ENCODE measurements around the genes SERINC1, TRDN, RNF217 and HEY2.

- PRO-cap: no peak
Observed at GRCh38 chr6:119137323-119137863, 58.9 kb upstream of the FAM184A start.

- PRO-cap: no peak
Observed at GRCh38 chr6:119178375-119179158, 100.1 kb upstream of the FAM184A start.

GRCh38 chr6:119273437-119273903, 76.1 kb downstream of the MAN1A1 start:
- PRO-cap: no peak

DNA sequence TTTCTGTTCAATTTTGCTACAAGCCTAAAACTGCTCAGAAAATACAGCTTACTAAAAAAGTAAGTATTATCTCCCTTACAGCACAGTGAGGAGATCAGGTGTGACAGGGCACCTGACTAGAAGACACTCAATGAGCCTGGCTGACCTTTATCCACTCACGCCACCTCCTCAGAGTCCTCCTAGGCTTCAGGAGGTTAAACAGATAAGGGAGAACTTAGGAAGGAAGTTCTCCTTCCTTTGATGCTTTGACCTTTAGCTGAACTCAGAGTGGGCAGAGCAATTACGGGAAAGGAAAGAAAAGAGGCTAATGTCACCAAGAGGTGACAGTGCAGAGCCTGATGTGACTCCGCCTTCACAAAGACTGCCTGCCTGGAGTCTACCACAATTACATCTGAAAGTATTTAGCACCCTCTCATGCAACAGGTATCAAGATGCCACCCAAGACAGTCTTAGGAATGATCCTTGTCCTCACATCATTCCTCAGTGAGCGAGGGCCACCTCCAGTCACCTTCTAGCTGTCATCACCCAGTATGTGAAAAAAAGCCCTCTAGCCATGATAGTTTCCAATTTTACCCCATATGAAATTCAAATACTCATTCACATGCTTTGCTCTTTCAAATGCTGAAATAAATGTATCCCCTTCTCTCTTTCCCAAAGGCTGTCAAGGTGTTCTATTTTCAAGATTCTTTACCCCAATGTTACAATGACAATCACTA, 36.6 kb downstream of the MAN1A1 start:
- PRO-cap: no peak

GRCh38 chr6:119347330-119347964, 2.1 kb downstream of the MAN1A1 start:
- PRO-cap: no peak

DNA sequence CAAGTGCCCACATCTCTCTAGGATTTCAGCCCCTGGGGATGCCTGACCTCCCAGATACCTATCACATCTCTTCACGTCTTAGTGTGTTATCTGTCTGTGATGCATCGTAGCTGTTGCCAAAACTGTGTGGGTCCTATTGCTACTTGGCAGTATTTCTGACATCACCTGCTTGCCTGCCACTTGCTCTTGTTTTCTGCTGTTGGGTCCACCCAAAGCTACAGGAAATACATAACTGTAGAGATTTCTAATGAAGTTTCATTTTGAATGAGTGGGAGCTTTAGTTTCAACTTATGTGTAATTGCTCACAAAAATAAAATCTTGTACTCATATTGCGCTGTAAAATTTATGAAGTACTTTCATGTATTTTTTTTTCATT, 113.5 kb upstream of the MAN1A1 start:
- PRO-cap: no peak

- PRO-cap: no peak
Observed at GRCh38 chr6:122126732-122127370, 272.6 kb upstream of the HSF2 start.

- PRO-cap: unidirectional peak, plus-strand start at chr6:122471265; bidirectional peak, plus-strand start at chr6:122471532, minus-strand start at chr6:122471500; bidirectional peak, plus-strand start at chr6:122471956, minus-strand start at chr6:122471807
Observed at GRCh38 chr6:122470959-122472160, at the start of gene SERINC1. TSS of gene SERINC1 (minus strand) at chr6:122471807.

DNA sequence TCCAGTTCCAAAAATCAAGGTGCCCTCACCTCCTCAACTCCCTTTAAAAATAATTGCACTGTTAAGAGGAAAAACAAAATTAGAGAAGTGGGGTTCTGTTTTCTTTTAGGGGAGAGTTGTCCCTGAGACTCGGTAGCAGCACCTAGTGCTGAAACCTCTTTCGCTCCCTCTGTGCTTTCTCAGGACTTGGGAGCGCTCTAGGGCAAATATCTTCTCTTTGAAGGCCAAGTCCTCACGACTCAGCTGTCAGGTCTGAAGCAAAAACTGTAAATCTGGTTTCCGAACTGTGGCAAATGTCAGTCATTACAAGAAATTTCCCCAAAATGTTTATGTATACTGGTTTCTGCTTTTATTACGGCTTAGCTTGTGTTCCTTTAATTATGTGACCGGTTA, 1.3 kb downstream of the SMPDL3A start:
- PRO-cap: no peak

DNA sequence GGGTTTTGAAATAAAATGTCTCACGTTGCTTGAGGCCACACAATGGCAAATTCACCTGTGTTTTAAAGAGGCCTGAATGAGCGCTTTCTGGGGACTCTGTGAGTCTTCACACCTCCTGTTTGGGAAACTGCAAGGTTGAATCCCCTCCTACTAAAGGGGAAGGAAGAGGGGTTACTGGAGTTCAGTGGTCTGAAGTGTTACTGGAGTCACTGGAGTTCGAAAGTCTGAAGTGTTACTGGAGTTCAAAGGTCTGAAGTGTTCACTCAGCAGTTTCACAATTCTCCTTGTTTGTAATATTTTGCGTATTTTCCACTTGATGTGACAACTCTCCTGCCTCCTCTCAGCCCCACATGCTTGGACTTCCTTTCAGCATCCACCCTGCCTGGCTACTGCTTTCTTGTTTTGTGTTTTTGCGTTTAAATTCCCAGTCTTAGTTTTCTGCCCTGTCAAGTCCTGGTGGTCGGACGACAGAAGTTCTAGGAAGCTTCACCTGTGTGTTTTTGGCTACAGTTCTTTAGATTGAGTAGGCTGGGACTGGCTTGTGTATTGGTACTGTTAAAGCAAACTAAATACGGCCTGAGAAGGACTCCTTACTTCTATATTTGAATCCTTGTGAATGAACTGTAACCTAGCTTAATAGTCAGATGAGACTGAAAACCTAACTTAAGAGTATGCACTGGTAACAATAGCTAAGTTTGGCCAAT, 1.9 kb downstream of the SMPDL3A start:
- PRO-cap: unidirectional peak, minus-strand start at position 391 of the sequence

DNA sequence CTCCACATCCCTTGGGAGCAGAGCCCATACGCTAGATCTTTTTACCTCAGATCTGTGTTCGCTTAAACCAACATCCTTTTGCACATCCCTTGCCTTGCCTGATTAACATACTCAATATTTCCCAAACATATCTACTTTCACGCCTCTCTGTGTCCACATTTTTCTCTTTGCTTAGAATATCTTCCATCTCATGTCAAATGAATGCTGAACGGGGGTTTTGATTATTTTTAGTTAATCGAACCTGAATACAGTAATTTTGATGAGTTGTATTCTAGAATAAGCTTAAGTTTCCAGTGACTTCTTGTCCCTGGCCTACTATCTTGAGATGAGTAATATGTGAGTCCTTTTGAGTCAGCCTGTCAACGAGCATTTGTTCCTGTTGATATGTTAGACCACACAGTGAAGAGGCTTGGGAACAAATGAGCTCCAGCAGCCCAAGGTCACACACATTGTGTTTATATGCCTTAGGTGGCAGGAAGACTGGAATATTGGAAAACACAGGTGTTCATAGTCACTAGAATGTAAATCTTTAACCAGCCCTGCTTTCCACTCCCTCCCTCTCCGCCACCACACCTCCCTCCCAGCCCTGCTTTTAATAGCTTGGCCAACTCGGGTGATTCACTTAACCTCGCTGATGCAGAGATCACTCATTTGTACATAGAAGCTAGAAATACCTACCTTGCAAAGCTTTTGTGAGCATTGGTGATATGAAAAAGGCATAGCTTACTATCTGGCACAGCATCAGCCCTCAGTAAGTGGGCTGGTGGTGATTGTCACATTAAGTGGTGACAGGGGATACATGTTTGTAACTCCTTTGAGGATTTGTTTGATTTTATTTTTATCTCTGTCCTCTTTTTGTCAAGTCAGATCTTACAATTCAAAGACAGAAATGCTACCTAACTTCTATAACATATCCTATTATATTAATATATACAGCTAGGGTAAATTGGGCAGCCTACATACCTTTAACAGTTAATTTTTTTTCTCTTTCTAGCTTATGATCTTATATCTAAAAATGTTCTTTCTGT, 9.2 kb downstream of the SMPDL3A start:
- PRO-cap: no peak

- PRO-cap: no peak
Observed at GRCh38 chr6:123471811-123472357, 164.9 kb downstream of the TRDN start.

DNA sequence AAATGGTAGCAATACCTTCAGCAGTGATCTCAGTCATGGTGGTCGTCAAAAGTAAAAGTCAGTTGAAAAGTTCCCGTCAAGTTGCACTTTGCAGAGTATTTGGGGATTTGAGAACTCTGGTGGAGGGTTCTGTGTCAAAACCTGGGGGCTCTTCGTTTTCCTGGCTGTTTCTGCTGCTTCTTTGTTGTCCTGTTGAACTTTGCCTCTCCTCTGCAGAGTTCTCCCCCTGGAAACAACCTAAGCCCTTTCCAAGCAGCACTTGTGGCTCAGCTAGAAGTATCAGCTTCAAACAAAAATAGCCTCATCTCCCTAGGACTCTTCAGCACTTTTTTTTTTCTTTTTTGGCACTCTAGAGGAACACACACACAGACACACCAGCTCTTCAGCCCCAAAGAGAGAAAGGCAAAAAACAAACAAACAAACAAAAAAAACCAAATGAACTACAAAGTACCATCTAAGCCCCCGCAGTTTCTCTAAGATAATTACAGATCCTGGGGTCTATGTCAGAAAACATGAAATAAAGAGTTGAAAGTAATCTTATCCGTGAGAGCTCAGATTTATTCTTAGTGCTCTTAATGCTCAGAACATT, at the start of gene TRDN:
TRDN (minus strand) TSS at position 212 of the 589 bp plus-strand sequence.
- PRO-cap: no peak

DNA sequence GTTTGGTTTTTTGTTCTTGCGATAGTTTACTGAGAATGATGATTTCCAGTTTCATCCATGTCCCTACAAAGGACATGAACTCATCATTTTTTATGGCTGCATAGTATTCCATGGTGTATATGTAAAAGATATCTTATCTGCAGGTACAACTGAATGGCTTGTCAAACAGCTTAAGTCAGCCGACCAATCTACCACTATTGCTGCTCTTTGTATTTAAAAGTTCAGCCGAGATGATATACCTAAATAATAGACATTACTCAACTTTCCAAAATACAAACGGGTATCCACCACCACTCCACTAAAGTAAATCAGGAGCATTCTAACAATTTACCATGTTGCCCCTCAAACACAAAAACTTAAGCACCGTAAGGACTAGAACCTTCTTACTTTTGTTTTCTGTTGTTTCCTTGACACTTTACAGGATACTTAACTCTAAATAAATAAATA, 440.7 kb downstream of the NKAIN2 start:
- PRO-cap: no peak

GRCh38 chr6:124961700-124962554, at the start of gene RNF217:
TSS of gene RNF217 (plus strand) at chr6:124962437.
- PRO-cap: bidirectional peak, plus-strand start at chr6:124961833, minus-strand start at chr6:124961845; bidirectional peak, plus-strand start at chr6:124962275, minus-strand start at chr6:124962204; bidirectional peak, plus-strand start at chr6:124962519, minus-strand start at chr6:124962483

DNA sequence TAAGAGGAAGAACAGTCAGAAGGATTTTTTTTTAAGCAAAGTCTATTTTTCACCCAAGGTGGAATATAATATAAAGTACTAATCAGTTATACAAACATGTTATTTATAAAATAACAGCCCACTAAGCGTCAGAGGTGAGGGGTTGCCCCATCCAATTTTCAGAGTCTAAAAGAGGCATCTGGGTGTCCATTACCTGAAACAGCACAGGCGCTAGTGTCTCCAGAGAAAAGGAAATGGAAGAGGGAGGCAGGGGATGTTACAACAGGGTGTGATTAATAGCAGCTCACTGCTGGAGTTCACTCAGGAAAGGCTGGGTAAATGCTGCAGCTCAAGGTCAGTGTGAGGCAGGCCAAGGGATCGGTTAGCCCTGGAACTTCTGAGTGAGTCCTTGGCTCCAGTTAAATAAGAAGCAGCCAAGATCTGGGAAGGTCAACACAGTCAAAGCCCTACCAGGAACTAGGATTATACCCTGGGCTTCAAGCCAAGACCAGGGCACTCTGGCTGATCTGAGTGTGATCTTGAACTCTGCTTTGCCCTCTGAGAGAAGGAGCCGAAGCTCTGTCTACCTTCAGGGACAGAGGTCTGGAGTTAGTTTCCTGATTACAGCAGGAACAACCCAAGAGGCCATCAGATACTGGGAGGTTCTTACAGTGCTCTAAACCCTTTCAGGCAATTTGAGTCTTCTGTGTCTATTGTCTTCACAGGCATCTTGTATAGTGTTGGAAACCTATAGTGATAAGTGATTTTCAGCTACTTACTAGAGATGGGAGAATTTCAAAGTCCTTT, 44.2 kb downstream of the TPD52L1 start:
- PRO-cap: no peak

DNA sequence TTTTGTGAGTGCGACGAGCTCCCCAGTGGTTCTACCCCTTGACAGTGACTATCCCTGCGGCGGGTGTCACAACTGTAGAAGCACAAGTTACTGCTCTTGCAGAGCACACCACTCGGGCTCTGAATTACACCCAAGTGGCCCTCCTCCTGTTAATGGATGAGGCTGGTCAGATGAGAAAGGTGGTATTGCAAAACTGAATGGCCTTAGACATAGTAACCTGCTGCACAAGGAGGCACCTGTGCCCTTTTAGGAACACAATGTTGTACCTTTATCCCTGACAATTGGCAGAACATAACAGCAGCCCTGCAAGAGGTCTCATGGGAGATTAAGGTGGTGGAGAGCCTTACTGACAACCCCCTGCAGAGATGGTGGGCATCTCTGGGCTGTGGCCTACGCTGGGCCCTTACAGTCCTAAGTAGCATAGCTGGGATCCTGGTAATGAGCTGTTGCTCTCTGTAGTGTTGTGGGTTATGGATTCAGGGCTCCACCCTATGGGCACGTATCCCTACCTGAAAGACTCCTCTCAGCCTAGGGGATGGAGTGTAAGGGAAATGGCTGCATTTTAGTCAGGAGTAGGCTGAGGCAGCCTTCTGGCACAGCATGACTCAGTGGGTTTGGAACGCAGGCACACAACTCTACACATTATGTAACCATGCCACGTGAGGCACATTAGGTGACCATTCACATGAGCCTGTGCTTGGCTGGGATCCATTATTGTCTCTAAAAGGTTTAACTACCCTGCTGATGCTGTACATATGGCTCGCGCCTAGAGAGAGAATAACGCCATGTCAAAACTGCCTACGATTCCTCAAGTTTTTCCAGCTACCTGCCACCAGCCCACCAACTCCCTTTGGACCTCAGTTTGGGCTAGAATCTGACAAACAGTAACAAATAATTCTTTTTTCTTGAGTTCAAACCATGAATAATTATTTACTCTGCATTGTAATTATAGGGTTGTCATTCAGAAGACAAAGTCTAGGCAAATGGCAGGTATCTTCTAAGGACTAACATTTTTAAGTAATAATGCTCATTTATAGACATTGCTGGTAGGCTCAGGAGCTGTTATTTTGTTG, 27.9 kb downstream of the HDDC2 start:
- PRO-cap: no peak

DNA sequence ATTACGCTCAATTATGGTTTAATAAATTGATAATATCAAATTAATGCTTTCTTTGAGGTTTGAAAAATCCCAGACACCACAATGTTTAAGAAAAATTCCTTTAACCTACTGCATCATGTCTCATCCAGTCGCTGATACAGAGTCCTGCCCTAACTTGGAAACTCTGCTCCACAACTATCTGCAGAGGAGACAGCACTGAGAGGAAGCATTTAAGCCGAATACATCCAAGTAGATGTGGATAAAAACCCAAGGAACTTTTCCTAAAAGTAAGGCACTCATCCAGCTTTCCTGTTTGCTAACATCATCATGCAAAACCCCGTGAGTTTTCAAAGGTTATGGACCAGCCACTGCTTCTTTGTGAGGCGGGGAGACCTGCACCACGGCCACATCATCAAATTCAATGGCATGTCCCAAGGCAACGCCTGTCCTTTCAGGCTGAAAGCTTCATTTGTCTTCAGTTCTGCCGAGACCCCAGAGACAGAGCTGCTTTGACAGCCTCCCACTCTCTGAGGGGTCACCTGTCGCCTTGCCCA, 142.3 kb upstream of the HDDC2 start:
- PRO-cap: no peak

- PRO-cap: bidirectional peak, plus-strand start at chr6:125749633, minus-strand start at chr6:125749395
Observed at GRCh38 chr6:125749579-125750272, at the start of gene HEY2. TSS of gene HEY2 (plus strand) at chr6:125749632.

GRCh38 chr6:125793202-125793756, 2.5 kb downstream of the NCOA7 start:
- PRO-cap: no peak